ENCODE results near the gene APOH.

GRCh38 chr17:64922908-64923508, 3.7 kb upstream of the LRRC37A3 start:
- PRO-cap, result no peak
- RRBS, result no CpG with 5 or more reads among the region's 7 CpGs

- PRO-cap, result no peak
- RRBS, result no CpG with 5 or more reads among the region's 11 CpGs
Observed at GRCh38 chr17:64985548-64986328, 66.5 kb upstream of the LRRC37A3 start.

- PRO-cap, result no peak
- RRBS, result no CpG with 5 or more reads among the region's 7 CpGs
Observed at GRCh38 chr17:65013363-65014155, 43.0 kb downstream of the GNA13 start.

DNA sequence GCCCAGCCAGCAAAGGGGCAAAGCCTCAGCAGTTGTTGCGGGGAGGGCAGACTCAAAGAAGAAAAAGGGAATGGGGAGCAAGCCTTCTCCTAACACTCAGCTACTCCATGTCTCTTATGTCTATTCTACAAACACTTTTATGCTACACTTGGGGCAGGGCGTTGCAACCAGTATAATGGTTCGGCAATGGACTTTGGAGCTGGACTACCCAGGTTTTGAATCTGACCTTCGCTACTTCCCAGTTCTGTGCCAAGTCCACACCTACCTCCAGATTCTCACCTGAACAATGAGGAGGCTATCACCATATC, 31.1 kb upstream of the GNA13 start:
- PRO-cap, result no peak
- RRBS, result no CpG with 5 or more reads among the region's 4 CpGs

DNA sequence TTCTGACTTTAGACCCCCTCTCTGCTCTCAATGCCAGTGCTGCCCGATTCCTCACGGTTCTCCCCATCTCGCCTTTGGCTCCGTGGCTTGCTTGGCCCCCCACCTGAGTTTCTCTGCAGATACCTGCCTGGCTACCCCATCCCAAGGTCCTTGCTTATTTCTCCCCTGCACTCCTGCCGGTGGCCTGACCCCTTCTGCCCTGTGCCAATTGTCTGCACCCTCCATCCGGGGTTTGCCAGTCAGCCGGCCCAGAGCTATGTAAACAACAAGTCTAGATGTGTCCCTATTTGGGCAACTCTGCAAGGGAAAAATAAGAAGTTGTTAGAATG, 46.4 kb downstream of the RGS9 start:
- PRO-cap, result no peak
- RRBS, result 15% methylated on average over 2 of the region's 7 CpGs

GRCh38 chr17:65290589-65291162, 153.5 kb downstream of the RGS9 start:
- PRO-cap, result no peak
- RRBS, result no CpG with 5 or more reads among the region's 8 CpGs

- PRO-cap, result no peak
- RRBS, result no CpG with 5 or more reads among the region's 5 CpGs
Observed at GRCh38 chr17:65472634-65473184, 88.7 kb downstream of the AXIN2 start.

DNA sequence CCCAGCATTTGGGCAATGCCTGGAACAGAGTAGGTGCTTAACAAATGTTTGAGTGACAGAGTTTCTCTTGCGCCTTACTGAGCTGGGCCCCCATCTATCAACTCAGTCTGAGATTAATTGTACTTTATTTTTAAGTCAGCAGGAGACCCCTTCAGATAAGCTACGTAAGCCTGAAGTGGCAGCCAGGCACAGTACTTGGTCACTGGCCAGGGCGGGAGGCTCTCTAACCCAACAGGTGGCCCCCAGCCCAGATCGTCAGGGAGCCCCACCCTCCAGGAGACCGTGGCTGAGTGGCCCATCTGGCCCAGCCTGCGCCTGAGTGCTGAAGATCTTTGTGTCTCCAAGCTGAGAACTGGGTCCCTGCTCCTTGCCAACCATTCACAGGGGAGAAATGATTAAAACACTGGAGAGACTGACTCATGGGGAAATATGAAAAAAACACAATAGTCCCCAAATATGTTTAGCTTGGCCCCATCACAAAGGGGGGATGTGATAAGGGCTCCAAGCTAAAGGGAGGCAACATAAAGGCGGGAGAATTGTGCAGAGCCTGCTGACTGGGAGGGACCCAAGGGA, 75.6 kb downstream of the AXIN2 start:
- PRO-cap, result no peak
- RRBS, result no CpG with 5 or more reads among the region's 7 CpGs

DNA sequence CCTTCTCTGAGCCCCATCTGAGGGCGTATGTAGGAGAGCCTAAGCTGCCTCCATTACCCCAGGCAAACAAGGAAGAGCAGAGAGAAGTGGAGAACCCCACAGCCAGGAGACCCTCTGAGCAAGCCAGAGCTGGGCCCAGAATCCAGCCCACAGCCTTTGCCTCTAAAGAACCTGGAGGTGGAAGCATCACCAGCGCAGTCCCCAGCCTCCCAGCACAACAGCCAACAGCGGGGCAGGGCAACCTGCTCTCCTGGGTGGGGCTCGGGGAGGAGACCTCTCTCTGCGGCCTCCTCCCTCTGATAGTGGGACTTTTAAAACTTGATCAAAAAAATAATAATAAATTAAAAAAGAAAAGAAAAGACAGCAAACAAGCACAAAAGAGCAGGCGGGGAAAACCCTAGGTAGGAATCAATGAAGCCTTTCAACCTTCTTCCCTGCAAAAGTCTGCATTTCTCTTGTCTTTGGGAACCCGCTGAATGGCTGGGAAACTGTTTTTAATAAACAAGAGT, 45.9 kb downstream of the AXIN2 start:
- PRO-cap, result no peak
- RRBS, result no CpG with 5 or more reads among the region's 7 CpGs

DNA sequence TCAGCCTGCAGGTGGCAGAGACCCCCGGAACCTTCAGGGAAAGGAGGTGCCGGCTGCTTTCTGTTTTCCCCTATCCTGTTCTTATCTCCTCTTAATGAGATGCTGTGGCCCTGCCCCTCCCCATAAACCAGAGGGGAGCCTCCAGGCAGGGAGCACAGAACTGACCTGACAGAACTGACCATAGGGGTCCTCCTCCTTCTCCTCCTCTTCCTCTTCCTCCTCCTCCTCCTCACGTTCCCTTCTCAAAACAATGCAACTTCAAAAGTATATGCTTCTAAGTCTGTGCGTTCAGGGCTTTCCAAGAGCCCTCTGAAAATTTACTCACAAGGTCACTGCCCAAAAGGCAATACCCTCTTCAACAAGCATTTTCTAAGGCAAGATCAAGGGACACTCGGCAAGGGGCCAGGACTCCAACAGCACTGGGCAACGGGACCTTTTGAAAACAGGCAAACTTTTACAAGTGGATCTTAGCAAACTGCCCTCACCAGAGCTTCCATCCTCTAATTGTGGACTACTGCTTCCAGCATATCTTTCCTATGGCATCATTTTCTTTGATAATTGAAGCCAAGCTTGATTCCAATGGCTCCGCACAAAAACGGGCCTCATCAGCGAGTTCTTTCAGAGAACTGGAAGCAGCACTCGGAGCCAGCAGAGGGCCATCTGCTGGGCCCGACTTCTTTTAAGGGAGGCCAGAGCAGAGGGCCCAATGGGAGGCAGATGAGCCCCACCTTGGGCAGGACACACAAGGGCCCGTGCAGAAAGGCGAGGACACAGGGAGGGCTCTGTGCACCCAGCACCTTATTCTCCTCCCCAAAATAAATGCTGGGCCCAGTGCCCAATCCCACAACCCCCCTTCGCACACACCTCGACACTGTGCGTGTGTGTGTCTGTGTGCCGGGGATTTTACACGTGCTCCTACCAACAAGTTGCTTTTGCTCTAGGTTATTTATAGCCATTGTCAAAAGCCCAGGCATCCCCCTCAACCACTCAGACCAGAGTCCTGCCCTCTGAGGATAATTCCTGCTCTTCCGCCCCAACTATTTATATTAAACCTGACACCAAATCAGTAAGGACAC, 7.1 kb downstream of the AXIN2 start:
- PRO-cap, result no peak
- RRBS, result no CpG with 5 or more reads among the region's 19 CpGs

DNA sequence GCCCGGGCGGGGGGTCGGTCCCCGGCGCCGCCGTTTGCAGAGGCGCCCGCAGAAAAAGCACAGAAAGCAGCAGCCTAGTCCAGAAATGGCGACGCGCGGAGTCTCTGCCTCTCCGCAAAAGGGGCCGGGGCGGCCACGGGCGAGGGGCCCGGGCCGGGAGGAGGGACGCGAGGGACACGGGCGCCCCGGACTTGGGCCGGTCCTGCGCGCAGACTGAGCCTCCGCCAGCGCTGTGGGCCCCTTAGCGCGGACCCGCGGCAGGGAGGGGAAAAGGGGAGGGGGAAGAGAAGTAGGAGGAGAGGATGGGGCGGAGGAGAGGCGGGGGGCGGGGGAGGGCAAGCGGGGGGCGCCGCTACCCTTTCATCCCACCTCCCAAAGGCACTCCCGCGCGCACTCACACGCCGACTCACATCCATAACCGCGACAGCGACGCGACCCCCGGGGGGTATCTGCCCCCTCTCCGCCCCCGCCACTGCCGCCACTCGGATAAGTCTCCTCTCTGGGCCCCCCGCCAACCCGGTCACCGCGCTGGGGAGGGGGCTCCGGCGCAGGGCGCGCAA, 1.3 kb downstream of the AXIN2 start:
- PRO-cap, result no peak
- RRBS, result 7% methylated on average over 6 of the region's 63 CpGs

DNA sequence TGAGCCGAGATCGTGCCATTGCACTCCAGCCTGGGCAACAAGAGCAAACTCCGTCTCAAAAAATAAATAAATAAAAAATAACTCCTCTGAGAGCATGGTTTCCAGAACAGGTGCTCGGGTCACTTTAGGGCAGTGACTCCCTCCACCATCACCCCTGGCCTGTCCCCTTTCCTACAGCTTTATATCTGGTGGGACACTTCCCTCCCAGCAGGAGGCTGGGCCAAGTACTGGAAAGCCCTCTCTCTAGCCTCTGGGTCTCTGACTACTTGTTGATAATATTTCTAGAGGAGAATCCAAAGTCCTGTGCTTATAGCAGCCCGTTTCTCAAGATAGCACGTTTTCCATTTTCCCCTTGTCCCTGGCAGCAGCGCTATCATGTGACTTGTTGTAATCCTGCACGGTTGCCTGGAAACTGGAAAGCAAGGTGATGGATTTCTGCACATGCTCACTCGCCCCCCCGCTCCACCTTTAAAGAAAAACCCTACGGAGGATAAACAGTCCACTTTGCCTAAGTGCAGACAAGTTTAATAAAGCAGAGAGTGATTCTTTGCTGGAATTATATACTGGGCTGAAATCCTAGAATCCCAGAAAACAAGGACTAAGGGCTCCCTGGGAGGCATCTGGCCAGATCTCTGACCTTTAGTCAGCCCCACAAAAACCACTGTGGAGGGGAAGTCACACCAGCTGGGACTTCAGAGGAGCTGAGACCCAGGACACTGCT, 3.4 kb upstream of the AXIN2 start:
- PRO-cap, result no peak
- RRBS, result no CpG with 5 or more reads among the region's 11 CpGs

DNA sequence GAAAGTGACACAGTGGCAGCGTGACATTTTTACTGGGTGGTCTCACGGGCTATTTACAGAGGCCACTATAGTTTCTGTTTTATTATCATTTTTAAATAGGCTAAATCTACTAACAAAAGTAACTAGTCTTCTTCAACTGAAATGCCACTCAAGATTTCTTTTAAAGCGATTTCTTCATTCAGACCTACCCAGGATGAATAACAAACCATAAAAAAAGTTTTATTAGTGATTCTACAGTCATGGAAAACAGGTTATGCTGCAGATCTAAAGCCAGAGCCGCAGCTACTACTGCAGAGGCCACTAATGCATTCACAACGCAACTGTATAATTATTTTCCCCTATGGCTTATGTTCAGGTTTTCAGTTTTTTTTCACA, 136.2 kb upstream of the AXIN2 start:
- PRO-cap, result no peak
- RRBS, result no CpG with 5 or more reads among the region's 5 CpGs

DNA sequence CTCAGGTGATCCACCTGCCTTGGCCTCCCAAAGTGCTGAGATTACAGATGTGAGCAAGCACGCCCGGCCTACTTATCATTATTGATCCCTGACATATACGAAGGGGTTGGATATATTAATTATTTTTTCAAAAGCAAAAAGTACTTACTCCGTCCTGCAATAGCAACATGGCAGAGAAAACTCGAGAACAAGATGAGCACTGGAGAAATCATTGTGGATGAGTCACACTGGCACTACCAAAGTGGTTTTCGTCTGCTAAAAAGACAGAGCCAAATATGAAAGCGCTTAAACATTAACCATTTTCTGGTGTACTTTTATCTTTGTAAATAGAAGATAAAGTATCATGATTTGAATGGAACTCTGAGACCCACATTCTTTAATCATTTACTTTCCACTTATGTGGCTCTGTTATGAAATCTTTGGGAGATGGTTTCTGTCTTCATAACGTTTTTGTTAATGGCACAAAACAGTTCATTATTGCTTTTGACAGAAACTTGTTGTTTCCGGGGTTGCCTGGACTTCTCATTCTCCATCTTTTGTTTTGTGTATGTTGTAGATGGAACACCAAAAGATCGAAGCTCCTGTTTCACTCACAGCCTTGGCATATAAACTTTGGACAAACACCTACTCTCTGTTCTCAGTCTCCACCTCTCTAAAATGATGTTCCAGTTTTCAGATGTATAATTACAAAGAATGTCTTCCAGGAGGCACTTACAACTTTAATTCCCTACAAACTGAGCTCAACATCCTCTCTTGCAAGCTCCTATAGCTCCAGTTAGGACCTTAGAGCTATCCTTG, at the start of gene APOH:
APOH (minus strand) TSS at position 248 of the 798 bp plus-strand sequence.
- PRO-cap, result no peak
- RRBS, result no CpG with 5 or more reads among the region's 10 CpGs

- PRO-cap, result no peak
- RRBS, result no CpG with 5 or more reads among the region's 5 CpGs
Observed at GRCh38 chr17:66296272-66296642, 6.2 kb upstream of the PRKCA start.

- PRO-cap, result no peak
- RRBS, result no CpG with 5 or more reads among the region's 12 CpGs
Observed at GRCh38 chr17:66304160-66304832, 1.9 kb downstream of the PRKCA start.

- PRO-cap, result no peak
- RRBS, result no CpG with 5 or more reads among the region's 4 CpGs
Observed at GRCh38 chr17:66329205-66329669, 26.8 kb downstream of the PRKCA start.

DNA sequence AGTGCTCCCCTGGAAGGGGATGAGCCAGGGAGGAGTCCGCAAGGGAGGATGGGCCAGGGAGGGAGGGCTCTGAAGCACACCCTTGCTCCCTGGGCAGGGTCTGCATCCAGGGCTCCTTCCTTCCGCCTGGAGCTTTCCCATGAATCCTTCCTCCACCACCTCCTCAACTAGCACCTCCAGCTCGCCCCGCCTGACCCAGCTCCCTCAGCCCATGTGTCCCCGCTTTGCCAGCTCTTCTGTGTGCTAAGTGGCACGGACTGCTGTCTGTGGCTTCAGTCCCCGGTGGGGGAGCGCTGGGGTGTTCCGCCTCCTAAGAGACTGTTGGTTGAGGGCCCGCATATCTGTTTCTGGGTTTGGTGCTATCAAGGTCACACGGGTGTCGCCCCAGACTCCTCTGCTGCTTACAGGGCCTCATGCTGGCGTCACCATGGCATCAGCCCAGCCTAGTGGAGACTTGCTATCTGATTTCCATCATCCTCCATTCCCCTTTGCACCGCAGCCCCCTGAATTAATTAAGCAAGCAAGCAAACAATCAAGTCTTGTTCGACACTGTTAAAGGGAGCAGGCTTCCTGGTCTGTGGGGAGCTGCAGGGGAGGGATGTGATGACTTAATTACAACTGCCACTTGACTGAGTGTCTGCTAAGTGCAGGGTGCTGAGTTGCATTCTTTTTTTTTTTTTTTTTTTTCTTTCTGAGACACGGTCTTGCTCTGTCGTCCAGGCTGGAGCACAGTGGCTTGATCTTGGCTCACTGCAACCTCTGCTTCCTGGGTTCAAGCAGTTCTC, 71.8 kb downstream of the PRKCA start:
- PRO-cap, result no peak
- RRBS, result no CpG with 5 or more reads among the region's 17 CpGs

DNA sequence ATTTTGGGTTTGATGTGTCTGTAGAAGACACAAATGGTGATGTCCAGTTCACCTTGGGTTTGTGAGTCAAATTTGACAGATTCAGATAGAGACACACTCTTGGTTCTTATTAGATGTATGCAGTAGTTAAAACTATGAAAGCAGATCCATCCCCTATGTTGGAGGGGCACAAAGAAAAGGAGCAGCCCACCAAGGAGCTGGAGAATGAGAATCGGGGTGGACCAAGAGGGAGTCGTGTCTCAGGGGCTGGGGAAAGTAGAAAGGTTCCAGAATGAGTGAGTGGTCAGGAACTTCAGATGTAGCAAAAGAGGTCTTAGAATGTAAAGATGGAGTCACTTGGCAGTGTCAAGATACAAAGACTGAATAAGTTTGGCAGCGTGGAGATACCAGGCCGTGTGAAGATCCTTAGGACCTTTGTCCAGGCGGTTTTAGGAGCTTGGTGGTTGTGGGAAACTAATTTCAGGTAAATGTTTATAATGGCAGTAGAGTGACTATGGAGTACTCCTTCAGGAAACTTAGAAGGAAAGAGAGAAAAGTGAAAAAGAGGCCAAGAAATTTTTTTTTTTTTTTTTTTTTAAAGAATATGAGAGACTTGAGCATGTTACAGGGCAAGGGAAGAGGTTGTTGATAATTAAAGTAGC, 99.6 kb downstream of the PRKCA start:
- PRO-cap, result no peak
- RRBS, result no CpG with 5 or more reads among the region's 5 CpGs

- PRO-cap, result no peak
- RRBS, result no CpG with 5 or more reads among the region's 6 CpGs
Observed at GRCh38 chr17:66713407-66713877, 121.5 kb upstream of the CACNG5 start.

All from MCF 10A (cell line).